Ovary (tissue), 7 donors: Measurements from ENCODE around the gene CYP2C19.

DNA sequence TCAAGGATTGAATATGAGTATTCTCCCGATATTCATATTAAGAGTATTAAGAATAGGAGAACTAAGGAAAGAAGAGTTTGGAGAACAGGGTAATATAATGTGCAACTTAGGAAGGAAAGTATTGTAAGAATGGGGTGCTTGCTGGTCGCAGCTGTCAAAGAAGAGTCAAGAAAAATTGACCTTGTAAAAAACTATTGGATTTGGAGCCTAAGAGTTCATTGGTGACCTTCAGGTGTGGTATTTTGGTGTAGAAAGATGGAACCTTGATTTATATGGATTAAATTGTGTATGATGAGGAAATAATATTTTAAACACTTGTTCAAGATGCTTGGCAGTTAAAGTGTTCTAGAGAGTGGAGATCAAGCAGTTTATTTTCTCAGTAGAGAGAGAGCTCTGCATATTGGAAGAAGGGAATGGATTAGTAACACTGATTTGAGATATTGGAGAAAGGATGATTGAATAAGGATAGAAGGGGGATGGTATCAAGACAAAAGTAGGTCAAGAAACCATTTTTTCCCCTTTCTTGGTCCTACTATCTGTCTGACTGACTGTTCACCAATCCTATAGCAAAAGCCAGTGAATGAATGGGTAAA, 10.0 kb downstream of the BTAF1 start:
- PRO-cap, 7 experiments: no peak in any of the 7 experiments
- RAMPAGE, long total RNA, 2 experiments: no peak in any of the 2 experiments

GRCh38 chr10:92291965-92292459, 1.0 kb downstream of the MARCHF5 start:
- PRO-cap, 7 experiments: peak in 1 of 7 experiments; most common plus-strand start chr10:92292173 (in 1)
- RAMPAGE, long total RNA, 2 experiments: no peak in any of the 2 experiments

DNA sequence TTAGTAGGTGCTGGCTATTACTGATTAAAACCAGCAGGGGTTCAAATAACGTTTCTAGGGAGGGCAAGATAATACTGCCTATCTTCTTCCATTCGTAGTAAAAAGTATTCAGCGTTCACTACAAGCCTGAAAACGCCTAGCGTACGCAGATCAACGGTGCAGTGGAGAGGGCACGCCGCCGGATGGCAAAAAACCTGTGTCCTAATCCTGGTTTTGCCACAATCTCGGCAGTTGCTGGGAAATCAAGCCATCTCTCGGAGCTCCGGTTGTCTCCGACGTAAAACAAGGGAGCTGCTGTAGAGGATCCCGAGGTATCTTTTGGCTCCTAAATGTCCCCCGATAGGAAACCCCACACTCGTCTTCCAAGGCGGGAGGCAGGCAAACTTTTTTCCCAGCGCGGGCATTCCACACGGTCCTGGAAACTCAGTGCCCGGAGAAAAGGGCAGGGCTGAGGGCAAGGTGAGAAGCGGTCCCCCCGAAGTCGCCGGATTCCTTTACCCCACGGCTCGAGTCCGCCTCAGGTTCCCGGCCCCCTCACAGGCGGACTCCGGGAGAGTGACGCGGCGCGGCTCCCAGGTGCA, 779 bp downstream of the IDE start:
- PRO-cap, 7 experiments: peak in 7 of 7 experiments; most common plus-strand start position 148 of the sequence (in 7); most common minus-strand start position 546 of the sequence (in 1)
- RAMPAGE, long total RNA, 2 experiments: no peak in any of the 2 experiments

- PRO-cap, 7 experiments: peak in 7 of 7 experiments; most common plus-strand start chr10:92574559 (in 2); most common minus-strand start chr10:92574457 (in 6)
- RAMPAGE, long total RNA, 2 experiments: no peak in any of the 2 experiments
Observed at GRCh38 chr10:92574289-92574917, 510 bp upstream of the IDE start.

- PRO-cap, 7 experiments: peak in 6 of 7 experiments; most common plus-strand start chr10:92691105 (in 6); most common minus-strand start chr10:92690457 (in 1)
- RAMPAGE, long total RNA, 2 experiments: no peak in any of the 2 experiments
Observed at GRCh38 chr10:92690348-92691437, 938 bp downstream of the HHEX start.

DNA sequence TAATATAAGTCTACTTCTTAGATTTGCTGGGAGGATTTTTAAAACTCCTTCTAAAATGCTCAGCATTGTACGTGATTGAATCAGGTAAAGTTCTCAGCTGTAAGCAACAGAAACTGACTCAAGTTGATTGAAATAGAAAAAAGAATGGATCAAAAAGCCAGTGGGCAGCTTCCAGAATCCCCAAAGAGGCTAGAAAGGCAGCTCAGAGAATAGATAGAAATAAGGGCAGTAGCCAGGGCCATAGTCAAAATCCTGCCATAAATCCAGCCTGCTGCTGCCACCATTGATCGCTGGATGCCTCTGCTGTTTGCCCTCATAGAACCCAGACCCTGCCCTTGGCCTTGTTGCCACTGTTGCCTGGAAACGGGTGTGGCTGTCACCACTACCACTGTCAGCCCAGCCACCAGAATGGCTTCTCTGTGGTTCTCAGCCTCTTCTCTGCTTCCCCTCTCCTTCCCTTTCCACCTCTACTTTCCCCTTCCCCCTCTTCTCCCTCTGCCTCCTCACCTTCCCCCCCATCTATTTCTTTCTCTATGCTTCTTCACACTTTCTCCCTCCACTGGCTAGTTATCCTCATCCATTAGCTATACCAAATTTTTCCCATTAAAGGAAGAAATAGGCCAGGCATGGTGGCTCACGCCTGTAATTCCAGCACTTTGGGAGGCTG, 57.8 kb downstream of the HHEX start:
- PRO-cap, 7 experiments: no peak in any of the 7 experiments
- RAMPAGE, long total RNA, 2 experiments: no peak in any of the 2 experiments

- PRO-cap, 7 experiments: no peak in any of the 7 experiments
- RAMPAGE, long total RNA, 2 experiments: no peak in any of the 2 experiments
Observed at GRCh38 chr10:92809835-92810126, 38.5 kb upstream of the EXOC6 start.

GRCh38 chr10:92829820-92830239, 18.5 kb upstream of the EXOC6 start:
- PRO-cap, 7 experiments: no peak in any of the 7 experiments
- RAMPAGE, long total RNA, 2 experiments: no peak in any of the 2 experiments

GRCh38 chr10:92901699-92902197, 53.4 kb downstream of the EXOC6 start:
- PRO-cap, 7 experiments: no peak in any of the 7 experiments
- RAMPAGE, long total RNA, 2 experiments: no peak in any of the 2 experiments

DNA sequence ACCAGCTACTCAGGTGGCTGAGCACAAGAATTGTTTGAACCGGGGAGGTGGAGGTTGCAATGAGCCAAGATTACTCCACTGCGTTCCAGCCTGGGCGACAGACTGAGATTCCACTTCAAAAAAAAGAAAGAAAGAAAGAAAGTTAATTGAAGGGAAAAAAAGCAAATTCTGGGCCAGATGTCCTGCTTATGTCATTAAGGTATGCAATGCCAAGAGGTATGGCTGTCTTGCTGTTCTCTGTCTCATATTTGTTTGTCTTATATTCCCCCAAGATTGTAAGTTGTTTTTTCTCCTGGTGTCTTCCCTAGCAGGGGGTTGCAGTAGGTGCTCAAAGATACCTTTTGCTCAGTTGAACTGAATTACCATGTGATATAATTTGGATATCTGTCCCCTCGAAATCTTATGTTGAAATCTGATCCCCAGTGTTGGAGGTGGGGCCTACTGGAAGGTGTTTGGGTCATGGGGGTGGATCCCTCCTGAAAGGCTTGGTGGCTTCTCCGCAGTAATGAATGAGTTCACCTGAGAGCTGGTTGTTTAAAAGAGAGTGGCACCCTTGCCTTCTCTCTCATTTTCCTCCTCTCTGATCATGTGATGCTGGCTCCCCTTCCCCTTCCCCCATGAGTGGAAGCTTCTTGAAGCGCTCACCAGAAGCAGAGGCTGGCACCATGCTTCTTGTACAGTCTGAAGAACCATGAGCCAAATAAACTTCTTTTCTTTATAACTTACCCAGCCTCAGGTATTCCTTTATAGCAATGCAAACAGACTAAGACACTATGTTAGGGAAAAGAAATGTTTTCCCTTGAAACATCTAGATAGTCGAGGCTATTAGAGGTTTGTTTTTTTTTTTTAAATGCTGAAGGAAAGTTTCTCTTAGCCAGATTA, 60.8 kb downstream of the MYOF start:
- PRO-cap, 7 experiments: no peak in any of the 7 experiments
- RAMPAGE, long total RNA, 2 experiments: no peak in any of the 2 experiments

- PRO-cap, 7 experiments: peak in 7 of 7 experiments; most common plus-strand start chr10:93437440 (in 5); most common minus-strand start chr10:93437891 (in 2)
- RAMPAGE, long total RNA, 2 experiments: start-site peak on the plus strand in 1 of 2 experiments, at chr10:93437405-93437455 at its widest, 6 reads per replicate
Observed at GRCh38 chr10:93437269-93438190, 44.6 kb downstream of the MYOF start.

GRCh38 chr10:93456126-93456847, 25.8 kb downstream of the MYOF start:
- PRO-cap, 7 experiments: no peak in any of the 7 experiments
- RAMPAGE, long total RNA, 2 experiments: no peak in any of the 2 experiments

- PRO-cap, 7 experiments: peak in 3 of 7 experiments; most common plus-strand start chr10:93459028 (in 1); most common minus-strand start chr10:93458853 (in 2)
- RAMPAGE, long total RNA, 2 experiments: no peak in any of the 2 experiments
Observed at GRCh38 chr10:93458715-93459444, 23.3 kb downstream of the MYOF start.

DNA sequence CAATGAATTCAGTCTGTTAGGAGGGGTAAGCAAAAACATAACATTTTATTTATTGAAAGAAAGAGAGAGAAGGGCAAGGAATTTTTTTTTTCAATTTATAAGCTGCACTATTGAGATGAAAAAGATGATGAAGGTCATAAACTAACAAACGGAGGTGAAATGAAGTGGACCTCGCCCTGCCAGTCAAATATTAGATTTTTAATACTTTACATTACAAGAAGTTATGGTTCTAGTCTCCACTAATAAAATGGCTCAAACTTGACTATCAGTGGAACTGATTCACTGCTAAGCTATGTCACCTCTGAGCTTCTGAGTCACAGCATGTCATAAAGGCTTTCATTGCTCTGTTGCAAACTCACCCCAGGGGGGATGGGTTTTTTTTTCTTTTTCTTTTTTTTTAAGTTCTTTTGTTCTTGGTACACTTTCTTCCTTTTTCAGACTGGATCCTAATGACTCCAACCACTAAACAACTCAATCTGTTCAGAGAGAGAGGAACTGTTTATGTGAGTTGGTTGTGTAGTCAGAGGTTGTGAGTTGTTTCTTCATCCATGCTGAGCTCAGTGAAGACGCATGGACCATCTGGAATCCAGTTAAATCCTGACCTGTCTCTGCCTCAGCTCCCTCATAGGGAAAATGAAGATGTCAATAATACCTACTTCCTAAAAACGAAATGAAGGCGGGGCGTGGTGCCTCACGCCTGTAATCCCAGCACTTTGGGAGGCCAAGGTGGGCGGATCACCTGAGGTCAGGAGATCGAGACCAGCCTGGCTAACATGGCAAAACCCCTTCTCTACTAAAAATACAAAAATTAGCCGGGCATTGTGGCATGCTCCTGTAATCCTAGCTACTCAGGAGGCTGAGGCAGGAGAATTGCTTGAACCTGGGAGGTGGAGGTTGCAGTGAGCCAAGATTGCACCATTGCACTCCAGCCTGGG, 10.9 kb downstream of the MYOF start:
- PRO-cap, 7 experiments: no peak in any of the 7 experiments
- RAMPAGE, long total RNA, 2 experiments: no peak in any of the 2 experiments

DNA sequence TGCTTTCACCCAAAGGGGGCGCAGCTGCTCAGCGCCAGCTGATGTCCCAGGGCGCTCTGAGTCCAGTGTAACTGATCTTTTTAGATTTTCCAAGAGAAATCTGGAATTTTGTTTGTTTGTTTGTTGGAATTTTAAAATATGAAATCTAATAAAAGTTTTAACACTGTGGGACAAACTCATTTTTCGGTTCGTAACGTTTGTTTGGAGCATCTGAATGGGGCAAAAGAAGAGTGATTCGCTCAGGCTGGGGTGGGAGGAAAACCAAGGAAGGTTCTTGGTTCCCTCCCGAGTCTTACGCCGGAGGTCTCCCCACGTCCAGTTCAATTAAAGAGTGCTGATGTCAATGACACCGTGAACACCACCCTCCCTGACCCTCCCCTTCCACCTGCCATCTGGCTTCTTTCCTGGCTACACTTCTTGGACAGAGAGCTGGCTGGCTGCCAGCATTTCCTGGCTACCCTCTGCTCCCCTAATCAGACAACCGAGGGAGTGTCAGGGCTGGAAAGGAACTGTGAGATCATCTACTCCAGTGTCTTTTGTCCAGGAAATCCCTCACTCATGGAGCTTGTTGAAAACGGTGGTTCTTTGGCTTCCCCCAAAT, 24.2 kb upstream of the FFAR4 start:
- PRO-cap, 7 experiments: no peak in any of the 7 experiments
- RAMPAGE, long total RNA, 2 experiments: no peak in any of the 2 experiments

DNA sequence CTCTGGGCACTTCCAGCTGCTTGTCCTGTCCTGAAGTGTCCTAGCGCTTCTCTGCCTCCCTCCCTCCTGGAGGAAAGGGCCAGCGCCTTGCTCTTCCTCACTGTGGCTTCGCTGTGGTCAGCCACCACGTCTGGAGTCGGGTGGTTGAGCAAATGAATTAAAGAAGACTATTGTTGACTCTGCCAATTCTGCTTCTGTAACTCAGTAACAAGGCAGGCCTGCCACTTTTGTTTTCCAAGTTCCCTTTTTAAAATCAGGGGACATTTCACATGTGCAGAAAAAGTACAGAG, 6.6 kb downstream of the FFAR4 start:
- PRO-cap, 7 experiments: no peak in any of the 7 experiments
- RAMPAGE, long total RNA, 2 experiments: no peak in any of the 2 experiments

- PRO-cap, 7 experiments: no peak in any of the 7 experiments
- RAMPAGE, long total RNA, 2 experiments: no peak in any of the 2 experiments
Observed at GRCh38 chr10:94361485-94361934, 1.2 kb downstream of the NOC3L start.

- PRO-cap, 7 experiments: no peak in any of the 7 experiments
- RAMPAGE, long total RNA, 2 experiments: no peak in any of the 2 experiments
Observed at GRCh38 chr10:94680294-94680950, 3.1 kb upstream of the CYP2C18 start.

- PRO-cap, 7 experiments: no peak in any of the 7 experiments
- RAMPAGE, long total RNA, 2 experiments: no peak in any of the 2 experiments
Observed at GRCh38 chr10:94682501-94683235, 861 bp upstream of the CYP2C18 start.

DNA sequence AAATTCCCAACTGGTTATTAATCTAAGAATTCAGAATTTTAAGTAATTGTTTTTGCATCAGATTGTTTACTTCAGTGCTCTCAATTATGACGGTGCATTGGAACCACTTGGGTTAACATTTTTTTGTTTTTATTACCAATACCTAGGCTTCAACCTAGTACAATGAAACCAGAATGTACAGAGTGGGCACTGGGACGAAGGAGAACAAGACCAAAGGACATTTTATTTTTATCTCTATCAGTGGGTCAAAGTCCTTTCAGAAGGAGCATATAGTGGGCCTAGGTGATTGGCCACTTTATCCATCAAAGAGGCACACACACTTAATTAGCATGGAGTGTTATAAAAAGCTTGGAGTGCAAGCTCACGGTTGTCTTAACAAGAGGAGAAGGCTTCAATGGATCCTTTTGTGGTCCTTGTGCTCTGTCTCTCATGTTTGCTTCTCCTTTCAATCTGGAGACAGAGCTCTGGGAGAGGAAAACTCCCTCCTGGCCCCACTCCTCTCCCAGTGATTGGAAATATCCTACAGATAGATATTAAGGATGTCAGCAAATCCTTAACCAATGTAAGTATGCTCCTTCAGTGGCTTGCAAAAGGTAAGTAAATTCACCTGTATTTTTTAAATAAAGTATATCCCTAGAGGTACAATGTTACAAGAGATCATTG, at the start of gene CYP2C19:
CYP2C19 (plus strand) TSS at position 370 of the 663 bp plus-strand sequence.
- PRO-cap, 7 experiments: no peak in any of the 7 experiments
- RAMPAGE, long total RNA, 2 experiments: no peak in any of the 2 experiments